ENCODE measurements around the gene CRIP1.

GRCh38 chr14:104732094-104733427, 8.5 kb downstream of the ADSS1 start:
- PRO-cap = unidirectional peak, minus-strand start at chr14:104732484; bidirectional peak, plus-strand start at chr14:104733271, minus-strand start at chr14:104733018

- PRO-cap = no peak
Measured at GRCh38 chr14:104779889-104780294, 15.7 kb downstream of the AKT1 start.

DNA sequence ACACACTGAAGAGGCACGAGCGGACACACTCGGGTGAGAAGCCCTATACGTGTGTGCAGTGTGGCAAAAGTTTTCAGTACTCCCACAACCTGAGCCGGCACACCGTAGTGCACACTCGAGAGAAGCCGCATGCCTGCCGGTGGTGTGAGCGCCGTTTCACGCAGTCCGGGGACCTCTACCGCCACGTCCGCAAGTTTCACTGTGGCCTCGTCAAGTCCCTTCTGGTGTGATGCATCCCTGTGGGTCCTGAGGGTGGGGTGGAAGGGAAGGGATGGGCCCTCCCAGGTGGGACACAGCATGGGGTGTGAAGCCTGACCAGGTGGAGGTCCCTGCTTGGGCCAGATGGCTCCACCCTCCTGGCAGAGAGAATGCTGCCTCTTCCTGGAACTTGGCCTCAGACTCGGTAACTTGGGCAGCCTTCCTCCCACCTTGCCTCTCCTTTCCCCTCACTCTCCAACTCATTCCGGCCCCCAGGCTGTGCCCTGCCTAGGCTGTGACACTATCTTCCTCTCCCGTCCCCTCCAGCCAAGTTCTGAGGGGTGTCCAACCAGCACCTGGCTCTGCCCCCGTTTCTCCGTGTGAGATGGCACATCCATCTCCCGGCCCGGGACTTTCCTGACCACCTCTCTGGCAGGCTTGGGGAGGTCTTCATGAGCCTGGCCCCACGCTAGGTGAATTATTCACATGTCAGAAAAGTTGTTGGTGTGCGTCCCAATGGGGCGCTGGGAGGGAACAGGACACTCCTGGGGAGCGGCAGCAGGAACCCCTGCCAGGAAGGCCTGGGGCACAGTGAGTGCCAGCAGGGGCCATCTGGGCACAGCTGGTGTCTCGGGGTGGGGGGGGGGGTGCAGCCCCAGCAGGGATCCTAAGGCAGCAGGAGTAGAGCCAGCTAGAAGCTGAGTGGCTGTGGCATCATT, 1.6 kb downstream of the ZBTB42 start:
- PRO-cap = no peak

GRCh38 chr14:104804967-104806126, 4.4 kb downstream of the ZBTB42 start:
- PRO-cap = no peak

DNA sequence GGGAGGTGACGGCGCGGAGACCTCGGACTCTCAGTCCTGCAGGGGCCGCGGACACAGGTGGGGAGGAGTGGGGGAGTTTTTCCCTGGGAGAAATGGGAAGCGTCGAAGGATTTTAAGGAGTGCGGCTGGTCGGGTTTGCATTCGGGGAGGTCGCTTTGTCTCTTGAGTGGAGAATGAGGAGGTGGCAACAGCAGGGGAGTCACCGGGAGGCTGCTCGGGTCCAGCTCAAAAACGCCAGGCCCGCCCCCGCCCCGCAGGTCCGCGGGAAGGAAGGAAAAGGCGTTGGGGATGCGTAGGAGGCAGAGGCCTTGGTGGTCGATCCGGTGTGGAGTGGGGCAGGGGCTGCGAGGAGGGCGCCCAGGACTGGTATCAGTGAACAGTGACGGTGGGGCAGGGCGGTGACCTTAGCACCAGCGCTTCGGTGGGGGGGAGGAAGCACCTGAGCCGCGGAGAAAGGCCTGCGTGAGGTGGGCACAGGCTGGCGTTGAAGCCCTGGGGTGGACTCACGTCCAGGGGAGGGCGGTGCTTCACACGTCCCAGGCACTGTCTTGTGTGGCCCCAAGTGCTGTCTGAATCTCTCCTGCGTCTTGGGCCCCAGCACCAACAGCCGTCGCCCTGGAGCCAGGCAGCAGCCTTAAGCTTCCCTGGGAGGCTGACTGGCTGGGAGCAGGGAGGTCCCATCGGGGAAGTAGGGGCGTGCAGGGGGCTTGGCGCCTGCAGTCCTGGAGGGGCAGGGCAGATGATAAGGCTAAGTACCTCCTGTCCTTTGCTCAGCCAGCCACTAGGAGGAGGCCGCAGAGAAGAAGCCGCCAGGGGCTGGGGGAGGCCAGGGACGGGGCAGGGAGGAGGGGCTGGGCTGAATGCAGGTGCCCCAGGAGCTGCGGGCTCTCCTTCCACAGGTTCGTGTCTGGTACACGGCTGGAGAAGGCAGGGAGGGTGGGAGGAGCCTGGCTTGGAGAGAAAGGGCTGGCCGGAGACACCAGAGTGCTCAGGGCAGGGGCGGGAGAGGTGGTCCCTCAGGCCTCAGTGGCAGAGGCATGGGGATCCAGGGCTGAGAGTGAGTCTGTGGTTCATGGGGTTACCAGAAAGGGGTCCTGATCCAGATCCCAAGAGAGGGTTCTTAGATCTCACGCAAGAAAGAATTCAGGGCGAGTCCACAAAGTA, 26.5 kb downstream of the ZBTB42 start:
- PRO-cap = no peak

DNA sequence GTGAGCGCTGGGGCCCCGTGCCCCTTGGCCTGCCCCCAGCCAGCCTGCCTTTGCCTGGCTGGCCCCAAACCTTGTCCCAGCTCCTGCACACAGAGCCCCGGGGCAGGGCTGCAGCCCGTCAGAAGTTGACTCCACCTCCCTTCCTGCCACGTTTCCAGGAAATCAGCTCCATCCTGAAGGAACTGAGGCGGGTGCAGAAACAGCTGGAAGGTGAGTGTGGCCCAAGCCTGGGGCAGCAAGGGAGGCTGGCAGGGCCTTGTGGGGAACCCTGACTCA, 29.2 kb downstream of the CEP170B start:
- PRO-cap = no peak

DNA sequence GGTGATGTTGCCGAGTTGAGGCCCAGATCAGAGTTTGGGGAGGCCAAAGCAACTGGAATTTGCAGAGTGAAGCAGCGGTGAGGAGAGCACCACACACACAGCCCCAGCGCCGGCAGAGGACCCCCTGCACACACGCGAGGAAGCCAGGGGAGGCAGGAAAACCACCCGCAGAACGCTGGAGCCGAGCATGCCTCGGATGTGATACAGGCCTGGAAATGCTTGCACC, 25.7 kb upstream of the PLD4 start:
- PRO-cap = no peak

DNA sequence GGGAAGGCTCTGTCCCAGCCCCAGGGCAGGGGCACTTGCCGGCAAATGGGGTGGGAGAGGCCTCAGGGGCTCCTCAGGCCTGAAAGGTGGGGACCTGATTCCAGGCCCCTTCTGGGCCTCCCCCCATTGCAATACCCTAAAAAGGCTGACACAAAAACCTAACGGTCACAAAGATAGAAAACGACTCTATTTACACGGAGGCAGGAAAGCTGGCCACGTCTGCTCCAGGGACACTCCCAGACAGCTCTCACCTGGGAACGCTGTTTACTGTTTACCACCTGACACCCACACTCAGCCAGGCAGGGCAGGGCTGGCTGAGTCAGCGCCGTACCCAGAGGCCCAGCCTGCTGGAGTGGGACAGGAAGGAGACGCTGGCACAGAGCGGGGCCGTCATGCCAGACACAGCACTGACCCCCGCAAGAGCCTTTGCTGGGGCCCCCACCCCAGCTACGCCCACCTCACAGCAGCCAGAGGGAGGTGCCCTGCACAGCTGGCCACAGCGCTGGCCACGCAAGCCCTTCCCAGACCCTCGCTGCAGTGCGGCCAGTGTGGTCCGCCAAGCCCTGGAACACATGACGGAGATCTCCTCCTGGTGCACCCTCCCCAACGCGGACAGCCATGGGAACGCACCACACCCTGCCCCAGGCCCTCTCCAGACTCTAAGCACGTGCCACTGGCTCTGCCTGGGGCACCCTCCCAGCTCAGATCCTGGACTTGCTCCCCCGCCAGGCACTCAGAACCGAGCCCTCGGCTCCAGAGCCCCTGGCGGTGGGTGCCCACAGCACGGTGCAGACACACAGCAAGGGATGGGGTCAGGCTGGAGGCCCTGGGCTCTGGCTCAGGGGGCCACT, 5.9 kb downstream of the AHNAK2 start:
- PRO-cap = bidirectional peak, plus-strand start at position 334 of the sequence, minus-strand start at position 249 of the sequence

DNA sequence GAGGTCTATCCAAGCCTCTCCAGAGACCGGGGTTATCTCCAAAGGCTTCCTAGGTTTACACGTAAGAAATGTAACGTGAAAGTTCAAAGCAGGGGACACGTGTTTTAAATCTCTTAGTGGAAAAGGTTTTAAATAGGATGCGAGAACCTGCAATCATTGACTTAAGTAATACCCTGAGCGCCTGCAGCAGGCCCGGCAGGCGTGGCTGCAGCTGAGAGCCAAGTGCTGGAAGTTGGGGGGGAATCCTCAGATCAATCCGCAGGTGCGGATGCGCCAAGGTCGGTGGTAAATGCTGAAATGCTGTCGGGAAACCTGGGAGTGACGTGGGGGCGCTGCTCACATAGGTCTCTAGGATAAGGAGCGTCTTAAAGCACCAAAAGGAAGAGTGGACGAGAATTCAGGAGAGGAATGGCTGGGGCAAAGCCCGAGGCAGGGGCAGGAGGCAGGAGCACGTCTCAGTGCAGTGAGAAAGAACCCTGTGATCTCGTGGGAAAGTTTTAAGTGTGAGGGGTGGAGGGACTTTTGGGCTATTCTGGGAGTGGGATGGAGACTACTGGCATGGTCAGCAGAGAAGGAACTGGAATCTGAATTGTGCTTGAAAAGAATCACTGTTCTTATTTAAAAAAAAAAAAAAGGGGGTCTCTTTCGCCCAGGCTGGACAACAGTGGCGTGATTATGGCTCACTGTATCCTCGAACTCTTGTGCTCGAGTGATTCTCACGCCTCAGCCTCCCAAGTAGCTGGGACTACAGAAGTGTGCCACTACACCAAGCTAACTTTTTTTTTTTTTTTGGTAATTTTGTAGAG, 898 bp upstream of the CDCA4 start:
- PRO-cap = no peak

DNA sequence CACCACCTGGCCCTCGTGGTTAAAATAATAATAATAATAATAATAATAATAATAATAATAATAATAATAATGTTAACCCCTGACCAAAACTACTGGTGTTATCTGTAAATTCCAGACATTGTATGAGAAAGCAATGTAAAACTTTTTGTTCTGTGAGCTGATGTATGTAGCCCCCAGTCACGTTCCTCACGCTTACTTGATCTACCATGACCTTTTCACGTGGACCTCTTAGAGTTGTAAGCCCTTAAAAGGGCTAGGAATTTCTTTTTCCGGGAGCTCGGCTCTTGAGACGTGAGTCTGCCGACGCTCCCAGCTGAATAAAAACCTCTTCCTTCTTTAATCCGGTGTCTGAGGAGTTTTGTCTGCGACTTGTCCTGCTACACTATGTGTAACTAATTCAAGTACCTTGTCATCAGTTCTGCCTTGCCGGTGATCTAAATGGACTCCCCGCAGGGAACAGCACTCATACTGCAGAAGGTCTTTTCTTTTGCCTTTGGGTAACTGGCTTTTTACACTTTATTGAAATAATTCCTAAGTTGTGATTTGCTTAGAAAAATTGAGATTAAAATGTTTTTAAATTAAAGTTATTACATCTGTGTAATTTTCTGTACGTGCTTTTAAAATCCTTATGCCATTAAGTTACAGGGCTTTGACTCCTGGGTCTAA, 17.8 kb upstream of the CDCA4 start:
- PRO-cap = no peak

DNA sequence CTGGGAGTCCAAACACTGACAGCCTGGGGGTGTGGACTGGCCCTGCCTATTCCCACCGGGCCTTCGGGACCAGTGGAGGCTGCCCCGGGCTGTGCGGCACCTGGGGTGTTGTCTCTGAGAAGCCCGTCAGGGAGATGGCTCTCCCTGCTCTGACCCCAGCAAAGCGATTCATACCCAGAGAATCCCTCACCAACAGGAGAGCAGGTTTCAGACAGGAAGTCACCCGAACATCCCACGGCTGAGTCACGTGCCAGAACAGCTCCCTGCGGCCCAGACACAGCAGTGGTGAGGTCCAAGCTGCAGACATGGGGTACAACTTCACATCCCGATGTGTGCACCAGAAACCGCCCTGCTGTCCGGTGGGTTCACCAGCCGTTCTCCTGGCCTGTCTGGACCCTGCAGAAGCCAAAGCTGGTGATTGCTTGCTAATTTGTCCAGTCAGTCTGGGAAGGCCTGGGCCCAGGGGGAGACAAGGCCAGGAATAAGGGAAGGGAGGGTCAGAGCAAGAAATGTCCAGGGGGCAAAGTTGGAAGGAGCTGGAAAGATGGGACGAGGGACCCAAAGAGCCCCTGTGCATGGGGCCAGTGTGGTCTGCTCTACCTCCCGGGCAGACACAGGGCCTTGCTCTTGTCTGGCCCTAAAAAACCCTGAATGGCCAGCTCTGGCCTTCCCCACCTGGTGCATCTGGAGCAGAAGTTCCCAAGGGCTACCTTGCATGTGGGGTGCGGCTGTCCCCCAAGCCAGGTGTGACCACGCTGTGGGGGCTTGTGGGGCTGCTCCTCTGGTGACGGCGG, 2.2 kb upstream of the GPR132 start:
- PRO-cap = no peak

DNA sequence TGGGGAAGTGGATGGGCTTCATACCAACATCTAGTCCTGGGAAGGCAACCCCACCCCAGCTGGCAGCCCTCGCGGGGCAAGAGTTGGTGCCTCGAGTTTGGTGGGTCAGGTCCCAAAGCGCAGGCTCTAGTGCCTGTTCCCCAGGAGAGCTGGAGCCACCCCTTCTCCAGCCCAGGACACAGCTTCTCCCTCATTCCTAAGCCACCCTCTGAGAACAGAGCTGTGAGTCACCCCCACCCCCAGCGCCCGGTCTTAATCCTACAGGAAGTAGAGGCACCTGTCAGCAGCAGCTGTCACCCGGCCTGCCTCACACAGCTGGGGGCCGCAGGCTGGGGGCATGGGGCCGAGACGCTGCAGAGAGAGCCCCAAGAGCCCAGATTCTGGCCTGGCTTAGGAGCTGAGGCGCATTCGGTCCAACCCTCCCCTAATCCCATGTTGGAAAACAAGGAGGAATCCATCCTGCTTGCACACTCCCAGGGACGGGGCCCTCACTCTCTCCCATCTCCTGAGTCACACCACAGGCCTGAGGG, 5.1 kb downstream of the NUDT14 start:
- PRO-cap = no peak

DNA sequence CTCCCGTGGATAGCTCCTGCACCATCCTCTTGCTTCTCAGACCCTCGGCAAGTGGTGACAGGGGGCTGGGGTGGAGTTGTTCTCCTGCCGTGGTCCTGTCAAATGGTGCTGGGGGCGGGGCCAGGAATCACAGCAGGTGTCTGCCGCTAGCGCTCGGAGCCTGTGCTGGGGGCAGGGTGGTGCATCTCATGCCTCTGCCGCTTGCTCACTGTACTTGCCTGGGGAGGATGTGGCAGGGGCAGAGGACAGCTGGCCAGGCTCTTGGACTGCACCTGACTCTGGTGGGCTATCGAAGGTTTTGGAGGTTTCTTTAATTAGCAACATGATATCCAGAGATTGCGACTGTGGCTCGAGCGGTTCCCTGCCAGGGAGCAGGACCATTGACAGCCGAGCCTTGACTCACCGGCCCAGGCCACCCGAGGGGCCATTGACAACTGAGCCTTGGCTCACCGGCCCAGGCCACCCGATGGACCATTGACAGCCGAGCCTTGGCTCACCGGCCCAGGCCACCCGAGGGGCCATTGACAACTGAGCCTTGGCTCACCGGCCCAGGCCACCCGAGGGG, 12.9 kb downstream of the PACS2 start:
- PRO-cap = no peak

DNA sequence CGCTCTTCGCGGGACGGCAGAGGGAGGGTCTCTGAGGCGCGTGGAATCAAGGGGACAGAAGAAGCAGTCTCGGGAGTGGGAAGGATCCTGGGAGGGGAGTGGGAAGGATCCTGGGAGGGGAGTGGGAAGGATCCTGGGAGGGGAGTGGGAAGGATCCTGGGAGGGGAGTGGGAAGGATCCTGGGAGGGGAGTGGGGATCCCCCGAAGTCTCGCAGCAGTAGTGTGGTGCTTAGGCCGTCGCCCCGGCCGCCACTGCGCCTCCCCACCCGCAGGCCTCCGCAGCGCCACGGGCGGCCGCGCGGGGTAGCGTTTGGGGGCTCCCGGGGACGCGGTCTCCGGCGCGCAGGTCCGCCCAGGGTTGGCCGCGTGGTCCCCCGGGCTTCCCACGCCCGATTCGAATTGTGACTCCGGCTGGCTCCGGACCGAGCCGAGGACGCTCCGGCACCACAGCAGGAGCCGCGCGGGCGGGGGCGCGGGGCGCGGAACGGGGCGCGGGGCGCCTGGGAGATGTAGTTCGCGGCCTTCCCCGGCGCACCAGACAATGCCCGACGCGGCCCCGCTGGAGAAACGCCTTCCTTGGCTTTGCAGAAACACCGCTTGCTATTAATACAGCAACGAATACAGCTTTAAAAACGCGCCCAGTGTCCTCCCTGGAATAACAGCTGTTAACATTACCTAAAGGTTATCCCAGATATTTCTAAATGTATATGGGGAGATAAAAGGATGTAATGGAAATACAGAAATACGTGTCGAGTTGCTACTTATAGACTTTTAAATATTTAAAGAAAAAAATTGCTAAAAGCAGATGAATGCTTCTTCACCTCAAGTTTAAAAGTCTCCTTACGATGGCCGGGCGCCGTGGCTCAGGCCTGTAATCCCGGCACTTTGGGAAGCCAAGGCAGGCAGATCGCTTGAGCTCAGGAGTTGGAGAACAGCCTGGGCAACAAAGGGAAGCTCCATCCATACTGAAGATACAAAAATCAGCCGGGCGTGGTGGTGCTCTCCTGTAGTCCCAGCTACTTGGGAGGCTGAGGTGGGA, 4.5 kb upstream of the MTA1 start:
- PRO-cap = no peak

DNA sequence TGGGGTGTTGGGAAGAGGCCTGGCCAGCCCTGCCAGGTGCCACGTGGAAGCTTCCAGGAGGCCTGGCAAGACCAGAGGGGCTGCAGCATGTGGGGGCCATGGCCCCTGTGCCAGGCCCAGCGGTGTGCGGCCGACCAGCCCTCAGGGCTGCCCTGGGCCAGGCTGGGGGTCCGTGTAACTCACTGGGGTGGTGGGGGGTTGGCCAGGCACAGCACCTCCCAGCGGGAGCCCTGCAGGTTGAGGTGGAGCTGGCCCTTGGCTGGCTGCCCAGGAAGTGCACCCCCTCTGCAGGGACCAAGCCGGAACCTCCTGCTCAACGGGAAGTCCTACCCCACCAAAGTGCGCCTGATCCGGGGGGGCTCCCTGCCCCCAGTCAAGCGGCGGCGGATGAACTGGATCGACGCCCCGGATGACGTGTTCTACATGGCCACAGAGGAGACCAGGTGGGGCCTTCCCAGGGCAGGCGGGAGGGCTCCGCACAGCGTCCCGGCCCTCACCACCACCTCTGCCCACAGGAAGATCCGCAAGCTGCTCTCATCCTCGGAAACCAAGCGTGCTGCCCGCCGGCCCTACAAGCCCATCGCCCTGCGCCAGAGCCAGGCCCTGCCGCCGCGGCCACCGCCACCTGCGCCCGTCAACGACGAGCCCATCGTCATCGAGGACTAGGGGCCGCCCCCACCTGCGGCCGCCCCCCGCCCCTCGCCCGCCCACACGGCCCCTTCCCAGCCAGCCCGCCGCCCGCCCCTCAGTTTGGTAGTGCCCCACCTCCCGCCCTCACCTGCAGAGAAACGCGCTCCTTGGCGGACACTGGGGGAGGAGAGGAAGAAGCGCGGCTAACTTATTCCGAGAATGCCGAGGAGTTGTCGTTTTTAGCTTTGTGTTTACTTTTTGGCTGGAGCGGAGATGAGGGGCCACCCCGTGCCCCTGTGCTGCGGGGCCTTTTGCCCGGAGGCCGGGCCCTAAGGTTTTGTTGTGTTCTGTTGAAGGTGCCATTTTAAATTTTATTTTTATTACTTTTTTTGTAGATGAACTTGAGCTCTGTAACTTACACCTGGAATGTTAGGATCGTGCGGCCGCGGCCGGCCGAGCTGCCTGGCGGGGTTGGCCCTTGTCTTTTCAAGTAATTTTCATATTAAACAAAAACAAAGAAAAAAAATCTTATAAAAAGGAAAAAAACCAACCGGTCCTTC, 4.7 kb upstream of the CRIP2 start:
- PRO-cap = no peak

DNA sequence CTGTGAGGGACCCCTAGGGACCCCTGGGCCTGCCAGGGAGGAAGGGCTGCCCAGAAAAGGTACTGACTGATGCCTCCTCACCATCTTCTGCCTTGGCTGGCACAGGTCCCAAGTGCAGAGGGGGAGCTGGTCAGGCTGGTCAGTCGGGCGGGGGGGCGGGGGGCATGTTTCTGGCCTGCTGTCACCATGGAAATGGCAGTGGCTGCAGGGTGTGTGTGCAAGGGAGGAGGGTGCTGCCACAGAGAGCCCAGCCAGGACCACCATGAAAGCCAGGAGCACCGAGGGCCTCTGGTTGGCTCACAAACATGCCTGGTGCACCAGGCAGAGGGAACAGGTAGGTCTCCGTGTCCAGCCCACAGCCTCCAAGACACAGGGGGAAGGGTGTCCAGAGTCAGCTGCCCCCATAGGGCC, 1.4 kb upstream of the CRIP2 start:
- PRO-cap = no peak

DNA sequence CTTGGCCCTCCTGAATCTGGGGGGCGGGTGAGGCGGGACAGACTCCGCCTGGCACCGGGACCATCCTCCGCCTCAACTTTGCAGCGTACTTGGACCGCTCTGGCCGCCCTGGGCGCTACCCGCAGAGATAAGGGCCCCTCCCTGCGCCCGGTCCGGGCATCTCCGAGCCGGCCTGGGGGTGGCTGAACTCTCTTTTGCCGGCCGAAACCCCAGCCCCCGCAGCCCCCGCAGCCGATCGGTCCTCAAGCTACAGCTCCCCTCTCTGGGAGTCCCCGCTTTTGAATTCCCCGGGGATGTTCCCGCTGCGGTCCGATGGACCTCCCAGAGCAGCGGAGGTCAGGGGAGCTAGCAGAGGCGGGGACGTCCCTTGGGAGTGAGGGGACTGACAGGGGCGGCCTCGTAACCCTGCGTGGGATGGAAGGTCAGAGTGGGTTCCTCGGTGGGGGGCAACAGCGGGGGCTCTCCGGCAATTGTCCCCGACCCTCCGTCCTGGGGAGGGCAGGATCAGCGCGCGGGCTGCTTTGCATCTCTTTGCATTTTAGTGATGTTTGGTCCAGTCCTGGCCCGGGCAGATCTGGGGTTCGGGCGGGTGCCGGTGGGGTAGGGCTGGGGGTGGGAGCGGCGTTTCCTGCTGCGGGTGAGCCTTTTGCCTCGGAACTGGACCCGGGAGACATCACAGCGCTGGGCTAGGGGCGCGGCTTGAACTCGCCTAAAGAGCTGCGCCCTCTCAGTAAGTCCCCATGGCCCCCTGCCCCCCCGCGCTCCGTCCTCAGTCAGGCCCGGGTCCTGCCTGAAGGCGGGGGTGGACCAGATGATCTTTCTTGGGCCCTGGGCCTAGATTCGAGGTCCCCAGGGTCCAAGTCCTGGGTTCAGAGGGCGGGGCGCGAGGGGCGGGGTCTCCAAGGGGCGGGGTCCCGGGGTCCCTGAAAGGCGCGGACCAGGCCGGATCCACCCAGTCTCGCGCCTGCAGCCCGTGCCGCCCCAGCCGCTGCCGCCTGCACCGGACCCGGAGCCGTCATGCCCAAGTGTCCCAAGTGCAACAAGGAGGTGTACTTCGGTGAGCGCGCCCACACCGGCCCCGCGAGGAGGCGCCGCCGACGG, at the start of gene CRIP1:
Gene CRIP1, plus strand, starts transcription at position 644 of the 1,101 bp plus-strand sequence.
- PRO-cap = bidirectional peak, plus-strand start at position 159 of the sequence, minus-strand start at position 80 of the sequence; bidirectional peak, plus-strand start at position 955 of the sequence, minus-strand start at position 792 of the sequence

GRCh38 chr14:105581930-105582797, 55.8 kb downstream of the TMEM121 start:
- PRO-cap = no peak

DNA sequence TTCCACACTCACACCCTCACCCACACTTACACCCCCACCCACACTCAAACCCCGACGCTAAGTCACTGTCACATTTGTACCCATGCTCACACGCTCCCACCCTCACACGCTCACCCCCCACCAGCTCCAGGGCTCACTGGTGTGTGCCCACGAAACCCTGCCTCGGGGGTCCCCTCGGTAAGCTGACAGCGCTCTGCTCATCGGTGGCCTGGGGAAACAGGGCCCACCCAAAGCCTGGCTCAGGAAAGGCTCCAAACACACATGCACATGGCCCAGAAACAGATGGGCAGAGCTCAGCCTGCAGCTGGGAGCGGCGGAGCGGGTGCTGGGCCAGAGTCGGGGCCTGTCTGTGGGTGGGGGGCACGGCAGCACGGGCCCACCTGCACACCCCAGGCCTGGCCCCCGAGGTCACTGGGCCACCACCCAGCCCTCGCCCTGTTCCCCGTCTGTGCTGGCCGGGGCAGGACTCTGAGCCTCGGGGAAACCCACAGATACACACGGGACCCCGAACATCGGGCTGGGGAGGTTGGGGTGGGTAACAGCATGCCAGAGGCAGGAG, 164.9 kb downstream of the TMEM121 start:
- PRO-cap = no peak

- PRO-cap = no peak
Measured at GRCh38 chr14:105854012-105854832, 327.8 kb downstream of the TMEM121 start.